ENCODE measurements around the genes DEPDC1B, ADAMTS6, NLN and ERBIN.

GRCh38 chr5:60699394-60700408 lies at the start of gene DEPDC1B:
Gene DEPDC1B, minus strand, starts transcription at chr5:60700166.
- PRO-cap = bidirectional peak, plus-strand start at chr5:60699537, minus-strand start at chr5:60699453; bidirectional peak, plus-strand start at chr5:60700240, minus-strand start at chr5:60699749

- PRO-cap = bidirectional peak, plus-strand start at chr5:60945705, minus-strand start at chr5:60945613; bidirectional peak, plus-strand start at chr5:60945933, minus-strand start at chr5:60945831
These were observed 677 bp downstream of the NDUFAF2 start for GRCh38 chr5:60945301-60946463.

- PRO-cap = no peak
These were observed 91.7 kb downstream of the SMIM15 start for GRCh38 chr5:61070450-61071010.

DNA sequence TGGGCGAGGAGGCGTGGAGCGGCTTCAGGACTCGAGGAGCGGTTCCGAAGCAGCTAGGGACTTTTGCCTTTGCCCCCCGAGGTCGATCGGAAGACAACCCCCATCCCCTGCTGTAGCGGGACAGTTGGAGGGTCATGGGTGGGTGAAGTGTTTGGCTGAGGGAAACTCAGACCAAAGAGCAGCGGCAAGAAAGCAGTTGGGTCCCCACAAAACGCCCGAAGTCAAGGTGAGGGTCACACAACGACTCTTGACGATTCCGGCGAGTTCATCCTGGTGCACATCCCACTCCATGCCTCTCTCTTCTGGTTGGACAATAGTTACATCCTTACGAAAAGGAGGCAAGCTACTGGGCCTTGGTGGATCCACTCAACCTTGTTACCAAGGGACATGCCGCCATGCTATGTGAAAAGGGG lies 477 bp upstream of the SMIM15 start:
- PRO-cap = bidirectional peak, plus-strand start at position 359 of the sequence, minus-strand start at position 304 of the sequence

DNA sequence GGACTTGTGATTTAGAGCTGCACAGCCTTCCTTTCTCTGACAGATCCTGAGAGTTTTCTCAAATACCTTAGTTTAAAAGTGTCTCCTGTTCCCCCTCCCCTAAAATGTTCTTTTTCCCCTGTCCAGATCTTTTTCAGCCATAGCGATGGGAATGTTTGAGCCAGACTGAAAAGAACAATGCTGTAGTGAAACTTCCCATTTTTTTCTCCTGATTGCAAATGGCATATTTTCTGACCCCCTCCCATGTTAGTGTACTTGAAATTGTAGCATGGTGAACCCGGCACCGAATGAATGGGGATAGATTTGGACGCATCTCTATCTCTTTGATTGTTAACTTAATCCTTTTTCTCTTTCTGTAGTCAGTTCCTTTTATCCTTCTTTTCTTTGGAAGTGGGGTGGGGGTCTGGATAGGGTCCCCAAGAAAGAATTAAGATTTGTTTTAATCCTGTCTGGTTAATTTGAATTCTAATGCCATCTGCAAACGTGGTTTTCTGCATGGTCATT lies 2.1 kb downstream of the ZSWIM6 start:
- PRO-cap = no peak

DNA sequence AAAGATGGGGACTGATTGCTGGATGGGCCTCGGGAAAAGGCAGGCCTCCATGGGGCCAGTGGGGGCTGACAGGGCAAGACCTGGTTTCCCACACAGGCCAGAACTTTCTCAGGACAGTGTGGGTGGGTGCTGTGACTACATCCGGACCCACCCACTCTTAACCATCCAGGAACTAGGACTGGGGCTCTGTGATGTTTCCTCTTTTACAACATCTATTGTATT lies 294.8 kb downstream of the ZSWIM6 start:
- PRO-cap = no peak

DNA sequence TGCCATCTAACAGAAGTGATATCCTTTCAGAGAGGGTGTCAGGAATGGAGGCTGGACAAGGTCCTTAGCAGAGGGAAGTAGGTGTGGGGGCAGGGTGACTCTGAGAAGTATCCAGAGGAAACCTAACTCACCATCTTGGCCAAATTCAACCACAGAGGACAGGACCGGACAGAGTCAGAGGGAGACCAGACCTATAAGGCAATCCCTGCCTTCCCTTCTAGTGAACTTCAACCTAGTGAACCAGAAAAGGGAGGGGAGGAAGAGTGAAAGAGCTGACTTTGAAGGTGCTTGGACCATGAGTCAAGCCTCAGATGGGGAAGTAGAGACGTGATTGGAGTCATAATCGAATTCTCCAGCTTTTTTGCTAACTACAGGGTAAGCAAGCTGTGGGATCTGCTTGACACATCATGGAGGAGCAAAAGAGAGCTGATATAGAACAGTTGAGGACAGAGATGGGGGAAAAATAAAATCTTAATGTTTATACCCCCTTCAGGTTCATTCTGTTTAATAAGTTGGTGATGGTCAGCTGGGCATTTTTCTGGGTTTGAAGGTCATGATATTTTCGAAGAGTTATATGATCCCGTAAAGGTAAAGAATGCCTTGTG lies 18.7 kb upstream of the KIF2A start:
- PRO-cap = no peak

- PRO-cap = no peak
These were observed 10.6 kb downstream of the KIF2A start for GRCh38 chr5:62316682-62316911.

DNA sequence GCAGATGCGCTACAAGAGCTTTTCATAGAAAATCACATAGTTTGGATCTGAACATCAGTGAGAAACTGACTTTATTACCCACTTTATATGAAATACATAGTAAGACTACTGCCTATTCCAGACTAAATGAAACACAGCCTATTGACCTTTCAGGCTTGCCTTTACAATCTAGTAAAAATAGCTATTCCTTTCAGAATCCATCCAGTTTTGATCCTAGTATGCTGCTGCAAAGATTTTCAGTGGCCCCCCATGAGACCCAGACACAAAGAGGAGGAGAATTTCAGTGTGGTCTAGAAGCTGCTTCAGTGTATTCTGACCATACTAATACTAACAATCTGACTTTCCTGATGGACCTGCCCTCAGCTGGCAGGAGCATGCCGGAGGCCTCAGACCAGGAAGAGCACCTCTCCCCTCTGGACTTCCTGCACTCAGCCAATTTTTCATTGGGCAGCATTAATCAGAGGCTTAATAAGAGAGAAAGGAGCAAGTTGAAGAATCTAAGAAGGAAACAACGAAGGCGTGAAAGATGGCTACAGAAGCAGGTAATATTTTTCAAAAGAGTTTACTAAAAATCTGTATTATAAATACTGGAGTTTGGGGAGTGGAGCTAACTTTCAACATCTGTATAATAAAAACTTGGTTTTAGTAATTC lies 48.5 kb downstream of the RNF180 start:
- PRO-cap = no peak

- PRO-cap = no peak
These were observed 17.9 kb downstream of the SREK1IP1 start for GRCh38 chr5:64750166-64751484.

- PRO-cap = no peak
These were observed 67.7 kb downstream of the CWC27 start for GRCh38 chr5:64836426-64836805.

GRCh38 chr5:65102894-65103991 lies 334.5 kb downstream of the CWC27 start:
- PRO-cap = no peak

DNA sequence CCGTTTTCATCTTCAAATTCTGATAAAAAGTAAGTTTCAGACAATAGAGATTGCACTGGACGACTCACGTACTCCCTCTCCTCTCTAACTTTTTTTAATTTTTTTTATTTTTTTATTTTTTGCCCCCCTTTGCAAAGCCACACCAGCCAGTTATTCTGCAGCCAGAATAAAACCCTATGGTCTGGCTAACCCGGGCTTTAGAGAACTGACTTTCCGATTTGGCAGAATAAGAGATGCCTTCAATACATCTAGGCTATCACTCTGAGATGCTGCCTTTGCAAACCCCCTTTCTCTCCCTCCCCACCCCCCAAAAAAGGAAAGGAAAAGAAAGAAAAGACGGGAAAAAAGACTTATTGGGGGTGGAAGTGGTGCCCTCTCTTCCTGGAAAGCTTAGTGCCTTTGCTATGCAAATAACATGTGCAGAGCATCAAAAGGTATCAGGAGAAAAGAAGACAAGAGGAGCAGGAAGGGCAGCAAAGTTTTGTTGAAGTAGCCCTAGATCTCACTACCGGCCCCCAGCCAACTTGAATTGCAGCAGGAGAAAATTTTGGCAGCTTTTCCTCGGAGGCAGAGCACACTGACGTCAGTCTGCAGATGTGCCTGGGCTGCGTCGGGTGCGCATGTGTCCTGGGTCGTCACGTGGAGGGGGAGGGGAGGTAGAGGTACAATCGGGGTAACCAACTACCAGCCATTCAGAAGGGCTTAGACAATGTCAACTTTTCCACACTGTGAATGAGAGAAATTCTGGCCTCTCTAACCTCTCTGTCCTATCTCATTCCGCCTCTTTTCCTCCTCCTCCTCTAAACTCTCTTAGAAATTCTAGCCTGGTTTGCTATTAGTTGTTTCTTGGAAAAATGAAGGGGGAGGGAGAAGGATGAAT lies at the start of gene ADAMTS6:
TSS of gene ADAMTS6 (minus strand) at position 579 of the 880 bp plus-strand sequence.
- PRO-cap = bidirectional peak, plus-strand start at position 586 of the sequence, minus-strand start at position 531 of the sequence

DNA sequence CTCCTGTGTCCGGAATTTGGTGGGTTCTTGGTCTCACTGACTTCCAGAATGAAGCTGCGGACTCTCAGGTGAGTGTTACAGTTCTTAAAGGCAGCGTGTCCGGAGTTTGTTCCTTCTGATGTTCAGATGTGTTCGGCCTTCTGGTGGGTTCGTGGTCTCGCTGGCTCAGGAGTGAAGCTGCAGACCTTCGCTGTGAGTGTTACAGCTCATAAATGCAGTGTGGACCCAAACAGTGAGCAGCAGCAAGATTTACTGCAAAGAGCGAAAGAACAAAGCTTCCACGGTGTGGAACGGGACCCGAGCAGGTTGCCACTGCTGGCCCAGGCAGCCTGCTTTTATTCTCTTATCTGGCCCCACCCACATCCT lies 3.0 kb upstream of the ADAMTS6 start:
- PRO-cap = no peak

GRCh38 chr5:65611571-65612116 lies 12.5 kb downstream of the TRIM23 start:
- PRO-cap = no peak

DNA sequence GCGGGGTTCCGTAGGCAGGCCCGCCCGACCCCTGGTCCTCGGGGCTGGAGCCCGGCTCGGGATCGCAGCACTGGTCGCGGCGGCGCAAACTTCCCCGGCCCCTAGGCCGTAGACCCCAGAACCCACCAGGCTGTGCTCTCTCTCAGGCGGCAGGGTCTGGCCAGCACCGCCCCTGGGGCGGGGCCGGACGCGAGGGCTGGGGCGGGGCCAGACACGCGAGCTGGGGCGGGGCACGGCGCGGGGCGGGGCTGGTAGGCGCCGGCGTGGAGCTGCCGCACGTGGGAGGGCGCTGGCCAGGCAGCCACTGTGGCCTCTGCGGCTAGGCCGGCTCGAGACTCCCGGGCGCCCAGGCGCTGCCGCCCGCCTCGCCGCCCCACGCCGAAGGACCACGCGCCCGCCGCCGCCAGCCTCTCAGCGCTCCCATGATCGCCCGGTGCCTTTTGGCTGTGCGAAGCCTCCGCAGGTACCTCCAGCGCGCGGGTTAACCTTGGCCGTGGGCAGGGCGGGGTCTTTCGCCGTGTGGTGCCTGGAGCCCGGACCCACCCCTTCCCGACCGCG lies at the start of gene NLN:
TSS of gene NLN (plus strand) at position 254 of the 558 bp plus-strand sequence.
- PRO-cap = bidirectional peak, plus-strand start at position 296 of the sequence, minus-strand start at position 129 of the sequence

- PRO-cap = no peak
These were observed 47.5 kb downstream of the NLN start for GRCh38 chr5:65769473-65769858.

- PRO-cap = no peak
These were observed 10.3 kb upstream of the ERBIN start for GRCh38 chr5:65915949-65916515.

DNA sequence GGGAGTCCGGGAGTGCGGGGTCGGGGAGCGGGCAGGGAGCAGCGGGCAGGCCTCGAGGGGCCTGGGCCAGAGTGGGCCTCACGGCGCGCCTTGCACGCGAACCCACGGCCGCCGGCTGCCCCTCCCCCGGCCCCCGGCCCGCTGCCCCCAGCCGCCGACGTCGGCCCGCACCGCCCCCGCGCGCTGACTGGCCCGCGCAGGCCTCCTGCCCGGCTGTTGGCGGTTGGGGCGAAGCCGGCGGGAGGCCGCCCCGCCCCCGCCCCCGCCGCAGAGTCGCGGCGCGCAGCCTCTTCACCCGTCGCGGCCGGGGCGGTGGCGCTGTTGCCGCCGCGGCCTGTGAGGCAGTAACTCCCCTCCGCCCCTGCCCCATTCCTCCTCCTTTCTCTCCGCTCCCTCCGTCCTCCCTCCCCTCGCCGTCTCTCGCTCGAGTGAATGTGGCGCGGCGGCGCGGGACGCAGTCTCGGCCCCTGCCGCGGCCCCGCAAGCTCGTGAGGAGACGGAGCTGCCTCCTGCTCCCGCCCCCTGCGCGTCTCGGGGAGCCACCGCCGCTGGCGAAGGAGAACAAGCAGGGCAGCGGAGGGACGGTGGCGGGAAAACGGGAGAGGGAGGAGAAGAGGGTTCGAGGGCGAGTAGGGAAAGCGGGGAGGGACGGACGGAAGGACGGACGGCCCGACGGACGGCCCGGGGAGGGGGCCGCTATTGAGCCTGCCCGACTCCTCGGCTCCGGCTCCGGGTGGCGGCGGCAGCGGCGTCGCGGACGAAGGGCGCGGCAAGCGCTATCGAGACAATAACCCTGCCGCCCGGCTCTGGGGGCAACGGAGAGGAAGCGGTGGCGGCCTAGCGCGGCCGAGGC lies 686 bp upstream of the ERBIN start:
- PRO-cap = bidirectional peak, plus-strand start at position 427 of the sequence, minus-strand start at position 73 of the sequence; bidirectional peak, plus-strand start at position 760 of the sequence, minus-strand start at position 808 of the sequence

DNA sequence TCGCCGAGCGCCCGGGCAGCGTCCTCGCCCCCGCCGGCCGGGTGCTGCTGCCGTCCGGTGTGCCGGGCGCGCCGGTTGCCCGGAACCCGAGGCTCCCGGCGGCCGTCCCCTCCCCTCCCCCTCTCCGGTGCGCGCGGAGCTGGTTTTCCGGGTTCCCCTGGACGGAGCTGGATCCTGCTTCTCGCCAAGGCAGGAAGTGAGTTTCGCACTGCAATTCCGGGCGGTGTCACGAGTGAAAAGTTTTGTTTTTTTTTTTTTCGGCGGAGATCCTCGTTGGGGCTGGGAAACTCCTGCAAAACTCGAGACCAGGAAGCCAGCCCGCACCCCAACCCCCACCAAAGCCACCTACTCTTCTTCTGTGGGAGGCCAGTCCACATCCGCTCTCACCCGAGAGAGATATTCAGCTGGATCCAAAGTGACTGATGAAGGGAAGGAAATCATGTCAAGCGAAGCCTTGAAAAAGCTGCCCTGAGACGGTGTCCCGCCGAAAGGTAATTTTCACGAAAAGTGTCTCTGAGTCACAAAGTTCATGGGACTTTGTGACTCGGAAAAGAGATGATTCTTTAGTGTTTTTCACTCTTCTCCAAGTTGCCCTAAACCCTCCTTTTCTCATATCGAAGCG lies at the start of gene ERBIN:
TSS of gene ERBIN (plus strand) at position 260 of the 622 bp plus-strand sequence.
- PRO-cap = bidirectional peak, plus-strand start at position 374 of the sequence, minus-strand start at position 198 of the sequence